ENCODE data around the genes GOLGA6A, ISLR and ULK3.

GRCh38 chr15:72994702-72995432 is 57.4 kb upstream of the NEO1 start:
- RRBS = no CpG with 5 or more reads among the region's 10 CpGs

DNA sequence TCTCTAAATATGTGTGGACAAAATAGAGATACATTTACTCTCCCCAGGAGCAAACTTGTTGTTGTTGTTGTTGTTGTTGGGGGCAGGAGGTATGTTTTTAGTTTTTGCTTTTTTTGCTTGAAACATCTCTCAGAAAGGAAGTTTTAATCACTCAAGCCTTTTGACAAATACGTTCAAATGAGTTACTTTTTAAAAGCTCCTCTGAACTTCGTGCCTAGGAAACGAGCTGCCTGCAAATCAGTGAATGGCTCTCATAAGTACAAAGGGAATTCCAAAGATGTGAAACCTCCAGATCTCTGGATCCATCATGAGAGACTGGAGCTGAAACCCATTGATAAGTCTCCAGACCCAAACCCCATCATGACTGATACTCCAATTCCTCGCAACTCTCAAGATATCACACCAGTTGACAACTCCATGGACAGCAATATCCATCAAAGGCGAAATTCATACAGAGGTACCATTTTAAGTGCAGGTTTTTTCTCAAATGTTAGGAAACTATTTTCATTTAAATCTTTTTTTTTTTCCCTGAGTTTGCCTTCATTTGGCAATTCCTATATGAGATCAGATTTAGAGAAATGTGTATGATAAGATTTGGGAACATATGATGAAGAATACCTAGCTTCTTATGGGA is 80.5 kb downstream of the HCN4 start:
- RRBS = no CpG with 5 or more reads among the region's 5 CpGs

DNA sequence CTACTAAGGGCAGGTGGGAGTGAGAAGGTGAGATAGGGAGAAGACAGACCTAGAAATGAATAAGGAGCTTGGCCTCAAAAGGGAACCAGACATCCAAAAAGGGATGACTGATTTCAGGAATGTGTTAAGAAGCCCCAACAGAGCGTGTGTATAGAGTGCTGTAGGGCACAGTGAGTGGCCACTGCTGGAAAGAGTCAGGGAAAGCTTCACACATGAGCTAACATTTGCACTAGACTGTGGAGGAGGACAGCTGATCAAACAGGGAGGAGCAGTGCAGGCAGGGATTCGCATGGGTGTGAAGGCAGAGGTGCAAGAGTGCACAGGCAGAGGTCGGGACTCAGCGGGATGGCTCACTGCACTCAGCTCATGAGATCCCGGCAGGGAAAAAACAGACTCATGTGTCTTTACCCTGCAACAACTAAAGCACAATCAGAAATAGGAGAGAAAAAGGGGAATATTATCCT is 61.8 kb downstream of the NPTN start:
- RRBS = no CpG with 5 or more reads among the region's 5 CpGs

- RRBS = no CpG with 5 or more reads among the region's 10 CpGs
Measured at GRCh38 chr15:73774806-73775180, 21.6 kb upstream of the INSYN1 start.

- RRBS = no CpG with 5 or more reads among the region's 13 CpGs
Measured at GRCh38 chr15:73800508-73801416, 47.6 kb upstream of the INSYN1 start.

GRCh38 chr15:73920437-73920952 is 5.8 kb upstream of the LOXL1 start:
- RRBS = no CpG with 5 or more reads among the region's 5 CpGs

- RRBS = no CpG with 5 or more reads among the region's 6 CpGs
Measured at GRCh38 chr15:73930270-73930673, 4.0 kb downstream of the LOXL1 start.

DNA sequence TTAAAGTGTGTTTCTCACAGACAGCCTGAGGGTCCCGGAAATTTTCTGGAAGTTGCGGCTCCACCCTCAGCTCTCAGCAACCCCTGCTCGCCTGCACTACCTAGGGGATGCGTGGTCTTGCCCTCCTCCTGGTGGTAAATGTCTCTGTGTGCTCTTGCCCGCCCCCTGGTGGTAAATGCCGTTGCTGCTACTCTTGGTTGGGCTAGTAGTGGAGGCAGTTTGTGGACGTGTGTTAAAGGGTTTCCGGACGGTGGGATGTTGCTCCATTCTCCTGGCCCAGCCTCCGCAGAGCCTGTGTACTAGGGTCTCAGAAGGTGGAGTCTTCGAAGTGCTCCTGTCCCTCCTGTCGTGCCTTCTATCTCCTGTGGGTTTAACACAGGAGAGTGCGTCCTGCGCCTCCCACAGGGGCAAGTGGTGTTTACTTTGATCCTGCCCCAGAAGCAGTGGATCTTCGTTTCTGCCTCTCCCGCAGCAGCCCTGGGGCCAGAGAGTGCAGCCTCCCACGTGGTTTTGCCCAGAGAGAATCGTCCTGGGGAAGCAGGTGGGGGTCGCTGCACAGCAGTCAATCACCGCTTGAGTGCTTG is 27.3 kb downstream of the STOML1 start:
- RRBS = no CpG with 5 or more reads among the region's 20 CpGs

DNA sequence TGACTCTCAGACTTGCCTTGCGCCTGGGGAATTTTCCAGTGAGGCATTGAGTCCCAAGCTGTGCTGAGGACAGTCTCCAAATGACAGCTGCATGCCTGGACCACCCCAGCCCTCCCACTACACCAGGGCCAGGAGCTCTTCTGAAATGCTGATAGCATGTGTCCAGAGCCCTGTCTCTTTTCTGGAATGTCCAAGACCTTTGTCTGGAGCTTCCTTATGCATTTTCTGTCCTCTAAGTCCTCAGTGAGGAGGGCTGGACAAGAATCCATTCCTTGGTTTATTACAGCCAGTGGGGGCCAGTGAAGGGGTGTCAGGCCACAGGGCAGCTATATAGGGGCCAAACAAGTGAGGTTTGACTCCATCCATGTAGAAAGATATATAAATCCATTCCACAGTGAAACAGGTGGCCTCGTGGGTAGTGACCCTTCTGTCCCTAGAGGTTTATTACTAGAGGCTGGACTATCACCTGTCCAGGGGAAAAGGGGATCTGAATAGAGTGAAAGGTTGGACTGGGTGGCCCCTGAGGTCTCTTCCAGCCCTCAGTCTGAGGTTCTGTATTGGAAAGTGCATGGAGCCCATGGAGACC is 40.2 kb downstream of the PML start:
- RRBS = no CpG with 5 or more reads among the region's 2 CpGs

GRCh38 chr15:74048256-74048816 is 34.0 kb downstream of the GOLGA6A start:
- RRBS = 8% methylated on average over 5 of the region's 13 CpGs

- RRBS = no CpG with 5 or more reads among the region's 9 CpGs
Measured at GRCh38 chr15:74082269-74082746, at the start of gene GOLGA6A. TSS of gene GOLGA6A (minus strand) at chr15:74082550.

DNA sequence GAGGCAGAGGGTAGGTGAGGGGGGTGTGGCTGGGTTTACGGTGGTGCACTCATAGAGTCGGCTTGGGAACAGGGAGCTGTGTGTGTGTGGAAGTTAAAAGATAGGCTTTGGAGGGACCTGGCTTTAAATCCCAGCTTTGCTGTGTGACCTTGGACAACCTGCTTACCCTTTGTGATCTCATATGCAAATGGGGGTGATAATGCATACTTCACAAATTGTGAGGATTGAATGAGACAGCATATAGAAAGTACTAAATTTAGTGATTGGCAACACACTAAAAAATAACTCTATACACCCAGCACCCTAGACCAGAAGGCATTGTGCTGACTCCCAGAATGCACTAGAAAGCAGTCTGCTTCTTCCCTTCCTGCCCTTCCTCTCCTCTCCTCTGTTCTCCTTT is 9.8 kb upstream of the ISLR2 start:
- RRBS = no CpG with 5 or more reads among the region's 2 CpGs

DNA sequence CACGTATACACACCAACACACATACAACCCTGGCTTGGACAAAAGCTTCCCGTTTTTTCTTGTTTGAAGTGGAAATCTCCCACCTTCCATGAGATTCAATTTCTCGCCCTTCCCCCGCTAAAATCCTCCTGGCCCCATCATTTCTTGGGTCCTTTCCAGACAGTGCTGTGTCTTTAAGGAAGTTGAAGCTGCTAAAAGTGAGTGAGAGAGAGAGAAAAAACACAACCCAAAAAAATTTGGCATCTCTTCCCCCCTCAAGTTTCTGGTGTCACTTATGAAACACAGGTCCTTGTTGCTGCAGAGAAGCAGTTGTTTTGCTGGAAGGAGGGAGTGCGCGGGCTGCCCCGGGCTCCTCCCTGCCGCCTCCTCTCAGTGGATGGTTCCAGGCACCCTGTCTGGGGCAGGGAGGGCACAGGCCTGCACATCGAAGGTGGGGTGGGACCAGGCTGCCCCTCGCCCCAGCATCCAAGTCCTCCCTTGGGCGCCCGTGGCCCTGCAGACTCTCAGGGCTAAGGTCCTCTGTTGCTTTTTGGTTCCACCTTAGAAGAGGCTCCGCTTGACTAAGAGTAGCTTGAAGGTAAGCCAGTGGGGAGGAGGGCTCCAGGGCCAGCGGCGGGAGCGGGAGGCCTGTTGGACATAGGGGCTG is at the start of gene ISLR:
TSS of gene ISLR (plus strand) at position 268 of the 646 bp plus-strand sequence.
- RRBS = no CpG with 5 or more reads among the region's 16 CpGs

DNA sequence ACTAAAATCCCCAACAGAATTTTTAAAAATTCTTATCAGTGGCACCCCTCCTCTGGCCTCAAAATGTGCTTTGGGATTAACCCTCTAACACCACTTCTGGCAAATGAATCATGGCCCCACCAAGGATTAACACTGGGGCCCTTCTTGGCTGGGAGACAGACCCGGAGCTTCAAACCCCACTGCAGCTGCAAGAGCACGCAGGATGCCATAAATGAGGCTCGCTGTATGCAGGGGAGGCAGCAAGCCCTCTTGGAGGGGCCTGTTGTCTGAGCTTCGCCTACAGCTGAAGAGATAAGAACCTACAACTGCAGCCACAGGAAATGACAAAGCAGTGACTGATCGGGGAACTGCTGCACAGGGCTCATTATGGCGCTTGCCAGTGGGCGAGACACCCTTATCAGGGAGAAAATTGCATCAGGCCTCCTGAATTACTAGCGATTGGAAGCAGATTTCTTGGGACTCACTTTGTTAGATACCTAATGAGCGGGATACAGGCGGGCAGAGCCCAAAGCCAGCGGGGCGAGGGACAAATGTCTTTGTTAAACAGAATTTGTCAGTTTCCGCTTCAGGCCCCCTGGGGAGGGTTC is 54.9 kb downstream of the CCDC33 start:
- RRBS = no CpG with 5 or more reads among the region's 13 CpGs

DNA sequence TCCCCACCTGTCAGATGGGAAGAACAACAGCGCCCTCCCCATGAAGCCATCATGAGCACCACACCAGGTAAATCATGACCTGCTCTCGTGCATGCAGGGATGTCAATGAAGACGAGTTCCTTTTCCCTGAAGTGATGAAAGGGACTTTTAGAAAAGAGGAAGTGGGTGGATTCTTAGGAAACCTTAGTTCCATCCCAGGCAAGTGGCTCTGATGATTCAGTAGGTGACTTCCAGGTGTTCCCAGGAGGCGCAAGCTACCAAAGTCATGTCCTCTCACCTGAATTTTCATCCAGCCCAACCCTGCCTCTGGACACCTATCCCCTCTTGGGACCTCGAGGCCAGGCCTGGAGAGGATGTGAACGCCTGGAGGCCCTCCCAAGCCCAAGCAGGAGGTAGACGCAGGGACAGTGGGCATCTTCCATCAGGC is 23.6 kb upstream of the CYP11A1 start:
- RRBS = no CpG with 5 or more reads among the region's 7 CpGs

DNA sequence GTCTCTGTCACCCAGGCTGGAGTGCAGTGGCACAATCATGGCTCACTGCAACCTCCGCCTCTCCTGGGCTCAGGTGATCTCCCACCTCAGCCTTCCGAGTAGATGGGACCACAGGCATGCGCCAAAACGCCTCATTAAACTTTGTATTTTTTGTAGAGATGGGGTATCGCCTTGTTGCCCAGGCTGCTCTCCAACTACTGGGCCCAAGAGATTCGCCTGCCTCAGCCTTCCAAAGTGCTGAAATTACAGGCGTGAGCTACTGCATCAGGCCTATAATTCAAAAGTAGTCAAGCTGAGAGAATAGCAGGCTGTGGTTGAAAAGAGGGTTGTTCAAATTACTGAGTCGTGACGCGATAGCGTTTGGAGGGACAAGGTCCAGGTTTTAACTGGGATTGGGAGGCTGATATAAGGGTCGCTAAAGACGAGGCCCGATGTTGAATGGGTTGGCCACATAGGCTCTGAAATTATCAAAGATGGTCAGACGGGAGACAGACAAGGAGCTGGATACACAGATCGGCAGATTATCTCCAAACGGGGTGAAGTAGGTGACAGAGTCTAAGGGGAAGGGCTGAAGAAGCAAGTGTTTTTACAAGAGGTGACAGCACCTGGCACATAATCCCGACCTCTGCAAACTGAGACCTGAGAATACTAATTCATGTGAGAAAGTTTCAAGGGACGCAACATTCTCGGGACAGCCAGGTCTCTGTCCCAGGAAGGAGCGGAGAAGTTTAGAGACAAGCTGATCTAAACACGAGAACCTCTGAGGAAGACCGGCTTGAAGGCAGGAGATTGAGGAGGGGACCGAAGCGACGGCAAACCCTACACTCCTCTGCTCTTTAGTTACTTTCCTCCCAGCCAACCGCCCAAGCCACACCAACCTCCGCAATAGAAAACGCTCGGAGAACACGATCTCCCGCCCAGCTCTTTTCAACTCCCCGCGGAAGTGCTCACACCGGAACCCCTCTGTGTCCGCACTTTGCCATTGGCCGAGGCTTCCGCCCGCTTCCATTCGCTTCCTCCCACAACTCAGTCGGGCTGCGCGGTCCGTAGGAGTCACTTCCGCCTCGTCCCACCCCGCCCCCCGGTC is 657 bp upstream of the ARID3B start:
- RRBS = no CpG with 5 or more reads among the region's 48 CpGs

DNA sequence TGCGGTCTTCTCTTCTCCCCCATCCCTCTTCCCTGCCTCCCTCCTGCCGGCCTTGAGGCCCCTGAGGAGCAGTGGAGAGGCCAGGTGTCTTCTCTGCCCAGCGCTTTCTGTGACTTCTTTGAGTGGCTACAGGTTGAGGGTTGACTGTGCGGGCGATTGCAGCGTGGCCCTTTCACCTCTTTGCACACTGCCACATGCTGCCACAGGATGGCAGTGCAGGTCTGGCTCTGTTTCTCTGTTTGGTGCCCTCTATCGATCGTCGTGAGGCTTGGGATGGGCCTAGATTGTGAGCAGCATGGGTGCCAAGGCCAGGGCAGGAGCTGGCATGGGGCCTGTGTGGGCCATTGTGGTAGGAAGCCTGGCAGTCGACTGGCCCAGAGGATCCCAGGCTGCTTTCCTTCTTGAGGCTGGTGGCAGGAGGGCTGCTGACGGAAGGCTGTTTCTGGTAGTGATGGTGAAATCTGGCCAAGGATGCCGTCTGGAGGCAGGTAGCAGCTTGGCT is 5.4 kb downstream of the CLK3 start:
- RRBS = no CpG with 5 or more reads among the region's 12 CpGs

- RRBS = under 1% methylated on average over 54 of the region's 90 CpGs
Measured at GRCh38 chr15:74842265-74843436, at the start of gene ULK3. TSS of gene ULK3 (minus strand) at chr15:74843156.

GRCh38 chr15:74867849-74868515 is 5.2 kb downstream of the SCAMP2 start:
- RRBS = no CpG with 5 or more reads among the region's 6 CpGs

Measured in pericardium (tissue), 1 donor.